ENCODE measurements around the genes PIK3CA and CCDC39.

GRCh38 chr3:177428982-177429311 lies 231.7 kb upstream of the TBL1XR1 start:
- PRO-cap, result unidirectional peak, minus-strand start at chr3:177429188
- RAMPAGE, long total RNA, 5 experiments, result no peak in any of the 5 experiments
- RRBS, result no CpG with 5 or more reads among the region's 1 CpG

DNA sequence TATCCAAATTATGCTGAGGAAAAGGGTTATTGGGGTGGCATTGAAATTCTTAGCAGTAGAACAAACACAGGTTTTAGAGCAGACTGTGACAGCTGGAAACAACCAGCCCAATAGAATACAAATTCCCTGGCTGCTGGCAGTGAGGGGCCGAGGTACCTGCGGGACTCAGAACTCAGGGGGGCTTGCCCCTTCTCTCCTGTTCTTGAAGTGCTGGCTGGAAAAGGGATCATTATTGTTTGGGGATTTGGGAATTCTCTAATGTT lies 338.5 kb upstream of the TBL1XR1 start:
- PRO-cap, result no peak
- RAMPAGE, long total RNA, 5 experiments, result no peak in any of the 5 experiments
- RRBS, result no CpG with 5 or more reads among the region's 2 CpGs

GRCh38 chr3:177597401-177598280 lies 400.4 kb upstream of the TBL1XR1 start:
- PRO-cap, result no peak
- RAMPAGE, long total RNA, 5 experiments, result no peak in any of the 5 experiments
- RRBS, result no CpG with 5 or more reads among the region's 10 CpGs

GRCh38 chr3:177619363-177619825 lies 422.1 kb upstream of the TBL1XR1 start:
- PRO-cap, result no peak
- RAMPAGE, long total RNA, 5 experiments, result no peak in any of the 5 experiments
- RRBS, result no CpG with 5 or more reads among the region's 5 CpGs

GRCh38 chr3:178413165-178413571 lies 123.1 kb upstream of the KCNMB2 start:
- PRO-cap, result no peak
- RAMPAGE, long total RNA, 5 experiments, result no peak in any of the 5 experiments
- RRBS, result no CpG with 5 or more reads among the region's 1 CpG

- PRO-cap, result no peak
- RAMPAGE, long total RNA, 5 experiments, result no peak in any of the 5 experiments
- RRBS, result no CpG with 5 or more reads among the region's 4 CpGs
Observed at GRCh38 chr3:178418896-178419409, 117.3 kb upstream of the KCNMB2 start.

DNA sequence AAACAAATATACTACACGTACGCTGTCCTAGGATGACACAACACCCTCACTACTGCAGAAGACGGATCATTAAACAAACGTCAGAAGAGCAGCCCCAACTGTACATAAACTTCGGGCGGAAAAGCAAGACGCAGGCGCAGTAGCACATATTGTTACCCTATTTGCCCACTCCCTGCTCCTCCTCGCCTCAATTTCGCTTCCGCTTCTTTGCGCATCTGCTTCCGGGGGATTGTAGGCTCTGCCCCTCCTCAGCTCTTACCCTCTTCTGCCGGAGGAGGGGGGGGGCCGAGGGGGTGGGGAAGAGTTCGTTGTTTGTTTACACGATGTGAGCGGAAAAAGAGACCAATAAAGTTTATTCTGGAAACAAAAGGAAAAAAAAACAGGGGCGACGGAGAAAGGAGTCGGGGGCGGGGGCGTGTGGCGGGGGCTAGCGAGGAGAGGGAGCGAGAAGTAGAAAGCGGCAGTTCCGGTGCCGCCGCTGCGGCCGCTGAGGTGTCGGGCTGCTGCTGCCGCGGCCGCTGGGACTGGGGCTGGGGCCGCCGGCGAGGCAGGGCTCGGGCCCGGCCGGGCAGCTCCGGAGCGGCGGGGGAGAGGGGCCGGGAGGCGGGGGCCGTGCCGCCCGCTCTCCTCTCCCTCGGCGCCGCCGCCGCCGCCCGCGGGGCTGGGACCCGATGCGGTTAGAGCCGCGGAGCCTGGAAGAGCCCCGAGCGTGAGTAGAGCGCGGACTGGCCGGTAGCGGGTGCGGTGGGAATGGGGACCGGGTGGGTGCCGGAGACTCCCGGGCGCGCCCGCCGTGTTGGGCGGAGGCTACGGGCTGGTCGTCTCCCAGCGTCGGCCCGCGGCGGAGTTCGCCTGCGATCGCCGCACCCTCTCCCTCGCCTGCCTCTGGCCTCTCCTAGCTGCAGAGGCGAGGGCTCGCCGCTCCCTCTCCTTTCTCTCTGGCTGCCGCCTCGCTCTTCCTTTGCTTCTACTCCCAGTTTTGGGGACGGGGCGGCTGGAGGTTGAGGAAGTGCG lies at the start of gene PIK3CA:
Gene PIK3CA, plus strand, starts transcription at position 463 of the 1,014 bp plus-strand sequence.
- PRO-cap, result bidirectional peak, plus-strand start at position 463 of the sequence, minus-strand start at position 113 of the sequence; bidirectional peak, plus-strand start at position 680 of the sequence, minus-strand start at position 727 of the sequence; bidirectional peak, plus-strand start at position 847 of the sequence, minus-strand start at position 850 of the sequence; bidirectional peak, plus-strand start outside the sequence, minus-strand start at position 940 of the sequence
- RAMPAGE, long total RNA, 5 experiments, result start-site peak on the plus strand in 4 of 5 experiments, centred at positions 259 to 828 of the sequence, 5 to 47 reads per replicate
- RRBS, result 2% methylated on average over 17 of the region's 97 CpGs

DNA sequence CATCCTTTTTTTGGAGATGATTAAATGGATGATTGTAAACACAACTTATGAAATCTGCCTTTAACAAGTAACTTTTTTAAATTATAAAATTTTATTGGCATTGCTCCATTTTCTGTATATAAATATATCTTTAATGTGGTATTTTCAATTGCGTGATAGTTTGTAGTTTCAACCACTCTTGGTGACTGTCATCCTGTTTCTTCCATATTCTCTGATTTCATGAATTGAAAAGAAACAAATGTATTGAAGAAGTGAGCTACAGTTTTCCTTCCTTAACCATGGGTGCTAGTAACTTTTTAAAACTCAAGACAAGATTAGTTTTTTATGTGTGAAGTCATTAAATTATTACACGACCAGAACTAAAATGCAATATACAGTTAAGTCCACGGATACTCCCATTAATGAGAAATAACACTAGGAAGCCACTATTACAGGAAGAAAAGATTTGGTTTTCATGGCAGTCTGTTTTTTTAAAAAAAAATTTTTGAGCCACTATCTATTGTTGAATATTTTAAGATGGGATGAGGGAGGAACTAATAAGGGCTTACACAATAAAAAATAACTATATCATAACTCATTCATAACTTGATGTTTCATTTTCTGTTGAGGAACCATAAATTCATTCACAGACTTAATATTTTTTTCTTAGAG lies 11.8 kb downstream of the ZNF639 start:
- PRO-cap, result no peak
- RAMPAGE, long total RNA, 5 experiments, result no peak in any of the 5 experiments
- RRBS, result no CpG with 5 or more reads among the region's 3 CpGs

GRCh38 chr3:179681503-179681780 lies 28.6 kb downstream of the USP13 start:
- PRO-cap, result no peak
- RAMPAGE, long total RNA, 5 experiments, result no peak in any of the 5 experiments
- RRBS, result no CpG with 5 or more reads among the region's 8 CpGs

DNA sequence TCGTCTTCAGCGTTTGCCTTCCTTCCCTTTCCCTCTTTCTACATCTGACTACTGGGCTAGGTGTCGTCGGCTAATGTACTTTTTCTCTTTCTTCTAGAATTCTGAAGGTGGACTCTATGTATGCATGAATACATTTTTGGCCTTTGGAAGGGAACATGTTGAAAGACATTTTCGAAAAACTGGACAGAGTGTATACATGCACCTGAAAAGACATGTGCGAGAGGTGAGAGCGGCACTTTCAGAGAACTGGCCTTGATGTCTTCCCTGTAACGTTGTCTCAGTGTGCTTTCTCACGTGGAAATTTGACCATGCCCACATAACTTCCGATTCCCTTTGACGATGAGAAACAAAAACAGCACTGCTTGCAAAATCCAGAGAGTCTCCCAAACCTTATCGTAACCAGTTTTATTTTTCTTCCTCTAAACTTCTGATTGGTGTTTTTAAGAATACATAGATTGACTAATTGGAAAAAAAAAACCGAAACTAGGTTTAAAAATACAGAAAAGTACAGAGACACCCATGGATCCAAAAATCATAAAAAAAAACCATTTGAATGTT lies 29.0 kb downstream of the USP13 start:
- PRO-cap, result no peak
- RAMPAGE, long total RNA, 5 experiments, result no peak in any of the 5 experiments
- RRBS, result no CpG with 5 or more reads among the region's 13 CpGs

- PRO-cap, result no peak
- RAMPAGE, long total RNA, 5 experiments, result start-site peak on the plus strand in 1 of 5 experiments, at chr3:179789069-179789153 at its widest, 6 reads per replicate
- RRBS, result no CpG with 5 or more reads among the region's 6 CpGs
Observed at GRCh38 chr3:179788448-179789205, 135.8 kb downstream of the USP13 start.

- PRO-cap, result no peak
- RAMPAGE, long total RNA, 5 experiments, result no peak in any of the 5 experiments
- RRBS, result no CpG with 5 or more reads among the region's 7 CpGs
Observed at GRCh38 chr3:180609803-180610966, 8.2 kb downstream of the TTC14 start.

DNA sequence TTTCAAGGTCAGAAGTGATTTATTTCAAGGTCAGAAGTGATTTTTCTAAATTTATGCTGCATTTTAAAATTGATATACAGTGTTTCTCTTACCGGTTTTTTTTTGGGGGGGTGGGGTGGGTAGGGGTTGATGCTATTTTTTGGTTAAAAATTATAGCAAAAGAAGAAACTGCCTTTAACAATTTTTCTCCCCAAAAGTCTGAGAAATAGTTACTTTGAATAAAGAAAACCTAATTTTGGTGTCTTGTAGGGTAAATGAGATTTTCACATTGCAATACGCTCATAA lies 12.3 kb downstream of the TTC14 start:
- PRO-cap, result no peak
- RAMPAGE, long total RNA, 5 experiments, result no peak in any of the 5 experiments
- RRBS, result no CpG with 5 or more reads among the region's 2 CpGs

GRCh38 chr3:180678805-180679112 lies 530 bp downstream of the CCDC39 start:
- PRO-cap, result unidirectional peak, plus-strand start at chr3:180678968
- RAMPAGE, long total RNA, 5 experiments, result no peak in any of the 5 experiments
- RRBS, result no CpG with 5 or more reads among the region's 9 CpGs

GRCh38 chr3:180679270-180680370 lies at the start of gene CCDC39:
CCDC39 (minus strand) TSS chr3:180679489.
- PRO-cap, result no peak
- RAMPAGE, long total RNA, 5 experiments, result no peak in any of the 5 experiments
- RRBS, result 4% methylated on average over 27 of the region's 59 CpGs

GRCh38 chr3:181304049-181304433 lies 314.5 kb upstream of the DNAJC19 start:
- PRO-cap, result no peak
- RAMPAGE, long total RNA, 5 experiments, result no peak in any of the 5 experiments
- RRBS, result no CpG with 5 or more reads among the region's 5 CpGs

GRCh38 chr3:181620192-181620471 lies 91.6 kb upstream of the SOX2 start:
- PRO-cap, result no peak
- RAMPAGE, long total RNA, 5 experiments, result no peak in any of the 5 experiments
- RRBS, result no CpG with 5 or more reads among the region's 2 CpGs

DNA sequence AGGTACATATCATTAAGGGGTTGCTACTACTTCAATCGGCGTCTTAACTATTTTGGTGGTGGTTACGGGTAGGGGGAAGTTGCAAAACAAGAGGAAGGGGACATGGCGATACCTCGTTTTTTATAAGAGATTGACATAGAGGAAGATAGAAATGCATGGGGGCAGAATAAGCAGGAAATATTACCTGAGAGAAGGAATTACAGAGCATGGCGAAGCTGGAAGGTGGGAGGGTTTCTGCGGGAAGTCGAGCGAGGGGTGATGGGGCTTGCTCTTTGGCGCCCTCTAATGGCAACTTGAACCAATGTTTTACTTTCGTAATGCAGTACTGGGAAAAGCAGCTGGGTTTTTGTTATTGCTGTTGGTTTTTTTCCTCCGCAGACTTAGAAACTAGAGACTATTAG lies 11.4 kb upstream of the SOX2 start:
- PRO-cap, result no peak
- RAMPAGE, long total RNA, 5 experiments, result no peak in any of the 5 experiments
- RRBS, result no CpG with 5 or more reads among the region's 12 CpGs

- PRO-cap, result no peak
- RAMPAGE, long total RNA, 5 experiments, result no peak in any of the 5 experiments
- RRBS, result no CpG with 5 or more reads among the region's 5 CpGs
Observed at GRCh38 chr3:181715995-181716476, 4.3 kb downstream of the SOX2 start.

GRCh38 chr3:181725314-181726318 lies 13.9 kb downstream of the SOX2 start:
- PRO-cap, result no peak
- RAMPAGE, long total RNA, 5 experiments, result no peak in any of the 5 experiments
- RRBS, result no CpG with 5 or more reads among the region's 36 CpGs